ENCODE results near the genes KPNA4 and SPTSSB.

- RRBS, result no CpG with 5 or more reads among the region's 1 CpG
These were observed 428.5 kb upstream of the C3orf80 start for GRCh38 chr3:159796623-159797290.

DNA sequence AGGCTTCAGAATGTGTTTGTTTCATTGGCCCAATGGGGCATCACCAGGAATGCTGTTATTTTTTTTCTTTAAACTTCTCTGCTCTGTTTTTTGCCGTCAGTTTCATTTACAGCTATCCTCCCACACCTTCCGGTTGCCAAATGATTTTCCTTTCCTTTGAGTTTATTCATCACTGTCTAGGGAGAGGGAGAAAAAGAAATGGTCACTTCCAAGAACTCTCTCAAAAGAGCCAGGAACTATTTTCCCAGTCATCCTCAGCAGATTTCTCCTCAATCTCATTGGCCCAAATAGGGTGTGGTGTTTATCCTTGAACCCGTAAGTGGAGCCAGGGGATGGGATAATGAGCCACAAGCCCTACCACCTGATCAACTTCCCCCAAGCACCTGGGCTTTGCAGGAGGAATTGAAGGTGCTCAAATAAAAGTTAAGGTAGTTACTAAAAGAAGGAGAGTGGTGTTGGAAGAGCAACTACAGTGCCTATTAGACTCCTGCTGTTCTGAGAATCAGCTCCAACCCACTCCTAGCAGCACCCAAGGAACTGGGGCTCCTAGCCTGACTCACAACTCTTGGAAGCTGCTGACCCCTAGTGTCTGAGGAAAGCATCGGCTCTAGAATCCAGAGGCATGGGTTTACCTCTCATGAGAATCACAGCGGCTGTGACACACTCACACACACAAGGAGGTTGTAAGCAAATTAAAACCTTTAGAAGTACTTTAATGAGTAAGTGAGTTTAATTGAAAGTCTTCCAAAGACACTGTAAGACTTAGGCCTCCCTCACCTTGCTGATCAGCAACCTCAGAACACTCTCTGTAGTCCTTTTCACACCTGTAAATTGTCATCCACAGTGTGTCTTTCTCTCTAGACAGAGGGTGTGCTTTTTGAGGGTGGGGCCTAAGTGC is 420.2 kb upstream of the C3orf80 start:
- RRBS, result no CpG with 5 or more reads among the region's 5 CpGs

- RRBS, result no CpG with 5 or more reads among the region's 5 CpGs
These were observed 418.8 kb upstream of the C3orf80 start for GRCh38 chr3:159806385-159806778.

DNA sequence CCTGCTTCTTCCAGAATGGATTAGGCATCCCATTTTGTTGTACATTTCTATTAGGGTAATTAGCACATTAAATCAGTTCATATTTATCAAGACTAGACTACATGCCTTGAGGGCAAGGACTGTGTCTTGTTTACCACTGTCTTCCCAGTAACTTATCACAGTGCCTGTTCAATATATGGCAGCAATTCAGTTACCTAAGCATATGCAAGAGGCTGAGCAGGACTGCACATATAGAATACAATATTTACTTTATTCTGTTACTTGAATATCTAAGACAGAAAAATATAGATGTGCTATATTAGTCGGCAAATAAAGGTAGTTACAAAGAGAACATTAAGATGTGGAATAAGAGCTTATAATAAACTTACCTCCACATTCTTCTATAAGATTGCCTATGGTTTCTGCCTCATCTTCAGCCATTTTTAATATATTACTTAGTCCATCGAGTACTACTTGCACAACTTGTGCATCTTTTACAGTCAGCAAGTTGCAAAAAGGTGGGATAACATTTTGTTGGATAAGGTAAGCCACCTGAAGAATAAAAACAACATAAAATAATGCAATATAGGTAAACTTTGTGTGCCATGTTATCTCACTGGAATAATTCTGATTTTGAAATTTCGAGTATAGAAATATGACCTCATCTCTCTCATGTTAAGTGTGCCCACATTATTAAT is 57.5 kb downstream of the KPNA4 start:
- RRBS, result no CpG with 5 or more reads among the region's 3 CpGs

DNA sequence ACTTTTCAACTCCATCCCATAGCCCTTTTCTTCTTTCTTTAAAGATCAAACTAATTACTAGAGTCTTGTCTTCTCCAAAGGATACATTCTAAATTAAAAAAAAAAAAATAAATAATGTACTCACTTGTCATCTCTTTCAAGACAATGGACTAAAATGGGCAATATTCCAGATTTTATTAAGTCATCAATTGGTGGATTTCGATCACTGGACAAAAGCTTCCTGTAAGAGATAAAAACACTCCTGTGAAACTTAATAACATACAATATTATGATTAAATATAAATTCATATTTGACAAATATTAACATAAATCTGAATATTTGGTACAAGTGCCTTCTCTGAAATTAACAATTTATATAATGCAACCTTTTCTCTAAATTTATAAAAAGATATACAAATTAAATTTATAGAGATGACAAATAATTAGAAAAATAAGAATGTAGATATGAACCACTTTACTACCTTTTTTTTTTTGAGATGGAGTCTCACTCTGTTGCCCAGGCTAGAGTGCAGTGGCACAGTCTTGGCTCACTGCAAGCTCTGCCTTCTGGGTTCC is 34.0 kb downstream of the KPNA4 start:
- RRBS, result no CpG with 5 or more reads among the region's 1 CpG

GRCh38 chr3:160564264-160564650 is 1.1 kb downstream of the KPNA4 start:
- RRBS, result no CpG with 5 or more reads among the region's 6 CpGs

DNA sequence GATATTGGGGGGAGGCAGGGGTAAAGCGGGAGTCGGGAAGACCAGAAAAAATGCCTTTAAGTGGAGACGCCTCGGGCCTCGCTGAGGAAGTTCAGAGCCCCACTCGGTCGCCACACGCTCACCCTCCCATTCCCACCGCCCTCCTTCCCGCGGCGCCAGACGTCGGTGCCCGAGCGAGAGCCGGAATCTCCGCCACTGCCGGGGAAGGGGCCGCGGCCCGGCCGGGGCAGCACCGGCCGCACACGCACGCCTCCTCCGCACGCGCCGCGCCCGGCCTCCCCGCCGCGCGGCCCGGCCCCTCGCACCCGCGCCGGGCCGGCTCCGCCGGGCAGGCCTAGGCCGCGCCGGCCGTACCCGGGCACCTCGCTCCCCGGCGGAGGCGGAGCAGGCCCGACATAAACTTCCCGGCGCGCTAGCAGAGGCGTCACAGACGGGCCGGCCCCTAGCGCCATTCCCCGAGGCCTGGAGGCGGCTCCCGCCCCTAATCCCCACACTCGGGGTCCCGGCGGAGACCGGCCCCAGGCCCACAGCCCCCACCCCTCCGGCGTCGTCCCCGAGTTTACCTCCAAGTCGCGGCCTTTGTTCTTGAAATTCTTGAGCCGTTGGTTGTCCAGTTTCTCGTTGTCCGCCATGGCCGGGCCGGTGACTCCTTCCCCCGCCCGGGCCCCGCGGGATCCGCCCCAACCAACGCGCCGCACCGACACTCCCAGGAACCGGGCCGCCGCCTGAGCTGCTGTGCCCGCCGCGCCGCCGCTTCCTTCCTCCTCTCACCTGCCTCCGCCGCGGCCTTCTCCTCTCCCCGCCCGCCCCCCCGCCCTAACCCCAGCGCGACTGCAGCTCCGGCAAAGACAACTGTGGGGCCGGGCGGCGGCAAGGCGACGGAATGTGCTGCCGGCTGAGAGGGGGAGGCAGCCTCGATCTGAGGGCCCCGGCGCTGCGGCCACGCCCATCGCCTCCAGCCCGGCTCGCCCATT is at the start of gene KPNA4:
Gene KPNA4 (minus strand): TSS at position 921 of the 974 bp plus-strand sequence.
- RRBS, result 3% methylated on average over 36 of the region's 120 CpGs

GRCh38 chr3:160600045-160600343 is 34.6 kb upstream of the KPNA4 start:
- RRBS, result no CpG with 5 or more reads among the region's 2 CpGs

DNA sequence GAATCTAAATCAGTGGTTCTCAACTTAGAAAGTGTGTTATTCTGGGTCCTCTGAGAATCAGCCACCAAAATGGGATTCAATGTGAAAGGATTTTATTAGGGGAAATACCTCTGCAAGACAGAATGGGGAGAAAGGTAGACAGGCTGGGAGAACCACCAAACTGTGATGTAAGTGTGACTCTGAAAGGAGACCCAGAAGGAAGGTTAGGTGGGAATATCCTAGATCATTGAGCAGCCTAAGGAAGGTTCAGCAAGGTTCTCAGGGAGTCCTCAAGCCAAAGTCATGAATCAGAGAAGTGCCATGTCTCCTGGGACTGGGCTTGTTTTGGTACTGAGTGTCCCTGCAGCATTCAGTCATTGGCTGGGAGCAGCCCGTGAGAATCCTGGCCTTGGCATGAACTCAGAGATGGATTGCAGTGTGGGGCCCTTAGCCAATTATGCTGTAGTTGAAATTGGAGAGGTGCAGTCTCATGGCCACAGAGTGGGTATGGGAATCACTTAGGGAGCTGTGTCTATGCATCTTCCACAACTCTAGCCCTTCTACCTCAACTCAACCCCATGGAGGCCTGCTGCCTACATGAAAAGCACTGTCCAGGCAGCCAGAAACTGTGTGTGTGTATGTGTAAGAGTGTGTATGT is 17.0 kb upstream of the PPM1L start:
- RRBS, result no CpG with 5 or more reads among the region's 1 CpG

GRCh38 chr3:160759319-160759835 is 3.3 kb downstream of the PPM1L start:
- RRBS, result no CpG with 5 or more reads among the region's 4 CpGs

DNA sequence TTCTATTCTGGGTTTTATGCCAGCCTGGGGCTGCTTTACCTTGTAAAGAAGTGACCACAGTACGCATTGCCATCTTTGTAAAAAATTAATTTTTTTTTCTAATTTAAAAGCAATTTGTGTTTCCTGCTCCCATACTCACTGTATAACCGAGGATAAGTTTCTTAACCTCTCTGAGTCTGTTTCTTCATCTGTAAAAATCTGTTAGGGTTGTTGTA is 151.3 kb downstream of the B3GALNT1 start:
- RRBS, result no CpG with 5 or more reads among the region's 2 CpGs

DNA sequence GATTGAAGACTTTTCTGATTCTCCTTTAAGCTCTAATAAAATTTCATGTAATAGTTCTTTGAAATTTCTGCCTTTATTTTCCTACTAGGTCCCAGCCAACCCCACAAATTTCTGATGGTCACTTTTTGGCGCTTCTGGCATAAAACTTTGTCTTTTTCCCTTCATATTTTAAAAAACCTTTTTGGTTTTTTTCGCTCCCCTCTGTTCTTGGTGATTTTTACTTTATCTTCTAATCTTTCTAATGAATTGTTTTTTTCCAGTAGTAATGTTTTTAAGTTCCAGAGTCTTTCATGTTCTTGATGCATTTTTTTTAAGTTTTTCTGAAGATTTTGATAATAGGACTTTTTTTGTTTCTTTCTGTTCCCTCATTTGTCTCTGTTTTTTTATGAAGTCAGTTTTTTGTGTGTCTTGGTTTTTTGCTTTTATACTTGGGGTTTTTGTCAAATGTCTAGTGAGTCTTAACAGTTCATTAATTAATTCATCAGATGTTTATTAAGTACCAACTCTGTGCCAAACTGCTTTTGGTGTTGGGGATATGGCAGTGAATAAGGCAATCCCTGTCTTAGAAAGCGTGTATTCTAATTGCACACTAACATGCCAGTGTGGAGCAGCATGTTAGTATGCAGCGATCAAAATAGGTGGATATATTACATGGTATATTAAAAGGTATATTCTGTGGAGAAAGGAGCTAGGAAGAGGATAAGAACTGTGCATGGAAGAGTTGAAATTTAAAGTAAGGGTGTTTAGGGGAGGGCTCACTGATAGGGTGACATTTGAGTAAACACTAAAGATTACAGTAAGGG is 7.3 kb downstream of the NMD3 start:
- RRBS, result no CpG with 5 or more reads among the region's 4 CpGs

DNA sequence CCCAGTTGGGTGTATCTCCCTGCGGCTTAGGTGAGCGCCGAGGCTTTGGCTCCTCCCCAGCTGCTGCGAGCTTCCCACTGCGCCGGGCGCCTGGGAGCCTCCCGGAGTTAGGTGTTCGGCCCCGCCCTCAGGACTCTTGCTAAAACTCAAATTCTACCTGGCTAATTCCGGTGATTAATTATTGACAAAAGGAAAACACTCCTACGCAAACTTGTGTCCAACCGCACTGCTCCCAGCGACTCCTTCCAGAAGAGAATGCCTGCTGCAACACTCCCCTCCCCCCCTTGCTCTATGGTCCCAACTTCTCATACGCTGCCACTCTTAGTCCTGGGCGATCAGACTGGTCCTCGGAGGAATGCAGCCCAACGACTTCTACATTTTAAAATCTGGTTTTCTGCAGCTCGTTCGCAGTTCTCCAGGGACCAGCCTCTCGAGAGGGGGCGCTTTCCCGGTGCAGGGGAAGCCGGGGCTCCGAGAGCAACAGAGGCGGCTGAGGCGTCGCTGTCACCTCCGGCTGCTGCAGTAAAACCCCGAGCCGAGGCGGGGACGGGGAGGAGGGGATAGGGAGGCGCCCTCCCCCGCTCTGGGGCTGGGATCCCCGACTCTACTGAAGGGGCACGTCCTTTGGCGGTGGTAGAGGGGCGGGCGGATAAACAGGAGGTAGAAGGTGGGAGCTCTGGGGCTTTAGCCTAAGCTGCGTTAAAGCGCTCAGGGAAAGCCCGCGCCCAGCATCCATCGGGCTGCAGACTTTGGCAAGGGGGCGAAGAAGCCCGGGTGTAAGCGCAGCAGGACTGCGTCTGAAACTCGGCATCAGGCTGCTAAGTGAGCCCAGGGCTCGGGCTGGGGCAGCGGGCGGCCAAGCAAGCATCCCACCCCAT is at the start of gene SPTSSB:
Gene SPTSSB (minus strand): TSS at position 81 of the 878 bp plus-strand sequence.
- RRBS, result 4% methylated on average over 10 of the region's 53 CpGs

DNA sequence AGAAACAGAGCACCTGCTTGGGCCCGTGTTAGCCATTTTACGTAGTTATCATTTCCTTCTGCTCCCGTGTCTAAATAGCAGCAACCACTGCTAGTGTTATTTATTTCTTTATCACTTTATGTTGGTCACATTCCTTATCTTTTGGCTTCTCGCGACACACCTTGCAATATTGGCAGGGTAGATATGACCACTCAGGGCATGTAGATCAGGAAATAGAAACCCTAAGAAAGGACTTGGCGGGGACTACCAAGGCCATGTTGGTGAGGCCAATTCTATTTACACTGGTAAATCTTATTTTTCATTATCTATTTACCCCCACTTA is 1.8 kb upstream of the SPTSSB start:
- RRBS, result no CpG with 5 or more reads among the region's 6 CpGs

- RRBS, result no CpG with 5 or more reads among the region's 30 CpGs
These were observed 1.2 kb downstream of the SLITRK3 start for GRCh38 chr3:165194776-165195663.

DNA sequence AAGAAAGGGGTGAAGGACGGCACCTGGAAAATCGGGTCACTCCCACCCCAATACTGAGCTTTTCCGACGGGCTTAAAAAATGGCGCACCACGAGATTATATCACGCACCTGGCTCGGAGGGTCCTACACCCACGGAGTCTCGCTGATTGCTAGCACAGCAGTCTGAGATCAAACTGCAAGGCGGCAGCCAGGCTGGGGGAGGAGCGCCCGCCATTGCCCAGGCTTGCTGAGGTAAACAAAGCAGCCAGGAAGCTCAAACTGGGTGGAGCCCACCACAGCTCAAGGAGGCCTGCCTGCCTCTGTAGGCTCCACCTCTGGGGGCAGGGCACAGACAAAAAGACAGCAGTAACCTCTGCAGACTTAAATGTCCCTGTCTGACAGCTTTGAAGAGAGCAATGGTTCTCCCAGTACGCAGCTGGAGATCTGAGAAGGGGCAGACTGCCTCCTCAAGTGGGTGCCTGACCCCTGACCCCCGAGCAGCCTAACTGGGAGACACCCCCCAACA is 264.6 kb downstream of the BCHE start:
- RRBS, result no CpG with 5 or more reads among the region's 15 CpGs

- RRBS, result no CpG with 5 or more reads among the region's 2 CpGs
These were observed 53.8 kb downstream of the BCHE start for GRCh38 chr3:165783275-165783952.

DNA sequence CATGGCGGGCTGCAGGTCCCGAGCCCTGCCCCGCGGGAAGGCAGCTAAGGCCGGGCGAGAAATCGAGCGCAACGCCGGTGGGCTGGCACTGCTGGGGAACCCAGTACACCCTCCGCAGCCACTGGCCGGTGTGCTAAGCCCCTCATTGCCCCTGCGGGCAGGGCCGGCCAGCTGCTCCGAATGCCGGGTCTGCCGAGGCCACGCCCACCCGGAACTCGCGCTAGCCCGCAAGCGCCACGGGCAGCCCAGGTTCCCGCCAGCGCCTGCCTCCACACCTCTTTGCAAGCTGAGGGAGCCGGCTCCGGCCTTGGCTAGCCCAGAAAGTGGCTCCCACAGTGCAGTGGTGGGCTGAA is 81.3 kb upstream of the BCHE start:
- RRBS, result 77% methylated on average over 3 of the region's 28 CpGs

GRCh38 chr3:168010144-168011127 is 85.3 kb downstream of the GOLIM4 start:
- RRBS, result no CpG with 5 or more reads among the region's 16 CpGs

Data from HL-60 (cell line).